ENCODE measurements around a stretch of chr16.

GRCh38 chr16:89759834-89760320, 38.5 kb downstream of the ZNF276 start:
- PRO-cap: unidirectional peak, plus-strand start at chr16:89760224

DNA sequence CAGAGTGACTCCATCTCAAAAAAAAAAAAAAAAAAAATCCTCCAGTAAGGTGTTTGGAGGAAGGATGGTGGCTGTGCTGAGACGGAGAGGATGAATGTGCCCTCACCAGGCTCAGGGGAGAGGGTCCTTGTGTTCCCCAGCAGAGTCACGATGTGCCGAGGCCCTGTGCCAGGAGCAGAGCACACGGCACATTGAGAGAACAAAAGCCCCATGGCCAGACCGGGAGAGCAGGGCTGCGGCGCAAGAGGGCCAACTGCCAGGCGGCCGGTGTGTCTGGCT, 9.1 kb upstream of the MC1R start:
- PRO-cap: no peak

- PRO-cap: no peak
Observed at GRCh38 chr16:89913190-89913401, 5.6 kb upstream of the MC1R start.

GRCh38 chr16:89957868-89958178, 9.3 kb downstream of the DEF8 start:
- PRO-cap: no peak

- PRO-cap: unidirectional peak, plus-strand start at chr16:90082198
Observed at GRCh38 chr16:90081937-90082432, 4.9 kb upstream of the PRDM7 start.

GRCh38 chr16:90168375-90168720, 91.2 kb upstream of the PRDM7 start:
- PRO-cap: no peak

All from anterior vena cava (tissue), 1 donor.